Neuron (in vitro differentiated cells): ENCODE measurements around a stretch of chr7.

DNA sequence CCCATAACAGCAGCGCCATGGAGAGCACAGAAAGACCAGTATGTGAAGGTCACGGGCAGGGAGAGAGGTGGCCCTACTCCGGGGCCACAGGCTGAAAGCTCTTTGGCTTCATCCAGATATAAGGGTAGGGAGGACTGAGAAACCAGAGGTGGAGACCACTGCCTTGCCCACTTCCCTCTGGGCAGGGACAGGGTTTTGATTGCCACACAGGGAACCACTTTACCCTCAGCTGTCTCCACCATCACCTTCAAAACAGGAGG, 5.3 kb downstream of the TSPAN33 start:
- PRO-cap = no peak

GRCh38 chr7:129201297-129201656, 12.8 kb downstream of the SMO start:
- PRO-cap = no peak

GRCh38 chr7:129203204-129203830, 14.9 kb downstream of the SMO start:
- PRO-cap = no peak

DNA sequence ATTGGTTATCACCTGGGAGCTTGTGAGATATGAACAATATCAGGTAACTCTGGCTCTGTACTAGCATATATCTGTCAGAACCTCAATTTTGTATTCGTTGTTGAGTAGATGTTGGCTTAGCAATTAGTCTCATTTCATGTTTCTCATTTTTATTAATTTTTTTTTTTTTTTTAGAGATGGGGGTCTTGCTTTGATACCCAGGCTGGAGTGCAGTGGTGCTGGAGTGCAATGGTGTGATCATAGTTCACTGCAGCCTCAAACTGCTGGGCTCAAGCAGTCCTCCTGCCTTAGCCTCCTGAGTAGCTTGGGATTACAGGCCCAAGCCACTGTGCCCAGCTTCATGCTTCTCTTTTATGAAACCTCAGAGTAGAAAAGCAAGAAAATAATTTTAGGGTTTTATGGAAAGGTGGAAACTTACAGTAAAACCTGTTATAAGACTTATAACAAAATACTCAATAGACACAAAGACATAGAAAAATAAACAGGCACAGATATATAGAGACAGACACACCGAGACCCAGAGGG, 14.5 kb downstream of the AHCYL2 start:
- PRO-cap = no peak

DNA sequence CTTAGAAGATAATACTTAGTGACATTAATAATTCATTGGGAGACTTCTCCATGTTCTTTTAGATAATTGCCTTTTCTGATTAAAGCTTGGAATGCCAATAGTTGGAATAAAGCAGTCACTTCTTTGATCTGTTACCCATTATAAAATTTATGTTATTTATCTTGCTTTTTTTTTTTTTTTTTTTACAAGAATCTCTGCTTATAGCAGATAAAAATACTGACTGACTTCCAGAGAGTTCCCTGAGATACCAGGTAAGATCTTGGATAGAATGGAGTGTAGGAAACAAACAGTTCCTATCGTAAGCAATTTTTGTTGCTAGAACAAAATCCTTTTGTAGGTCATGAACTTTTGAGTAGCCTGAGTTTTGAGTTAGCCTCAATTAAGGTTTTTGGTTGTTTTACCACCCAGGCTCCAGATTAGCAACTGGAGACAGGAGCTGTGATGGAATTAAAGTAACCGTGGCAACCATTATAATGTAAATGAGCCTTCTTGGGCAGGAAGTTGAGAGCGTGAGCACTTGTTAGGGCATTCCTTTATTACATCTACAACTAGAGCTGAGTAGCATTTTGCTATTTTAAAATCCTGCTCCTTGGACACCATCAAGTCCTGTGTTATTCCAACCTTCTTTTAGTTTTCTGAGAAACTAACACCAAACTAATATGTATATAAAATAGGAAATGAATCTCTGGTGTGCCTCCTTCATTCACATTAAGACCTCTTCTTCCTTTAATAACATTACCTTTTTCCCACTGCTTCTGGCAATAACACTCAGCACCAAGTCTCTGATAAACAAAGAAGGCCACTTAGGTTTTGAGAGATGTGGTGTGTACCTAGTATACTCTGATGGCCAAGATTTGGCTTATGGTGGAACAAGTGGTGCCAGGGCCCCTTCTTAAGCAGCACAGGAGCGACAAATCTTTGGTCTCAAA, 33.8 kb downstream of the AHCYL2 start:
- PRO-cap = no peak

GRCh38 chr7:129310574-129311216, 85.9 kb downstream of the AHCYL2 start:
- PRO-cap = no peak

DNA sequence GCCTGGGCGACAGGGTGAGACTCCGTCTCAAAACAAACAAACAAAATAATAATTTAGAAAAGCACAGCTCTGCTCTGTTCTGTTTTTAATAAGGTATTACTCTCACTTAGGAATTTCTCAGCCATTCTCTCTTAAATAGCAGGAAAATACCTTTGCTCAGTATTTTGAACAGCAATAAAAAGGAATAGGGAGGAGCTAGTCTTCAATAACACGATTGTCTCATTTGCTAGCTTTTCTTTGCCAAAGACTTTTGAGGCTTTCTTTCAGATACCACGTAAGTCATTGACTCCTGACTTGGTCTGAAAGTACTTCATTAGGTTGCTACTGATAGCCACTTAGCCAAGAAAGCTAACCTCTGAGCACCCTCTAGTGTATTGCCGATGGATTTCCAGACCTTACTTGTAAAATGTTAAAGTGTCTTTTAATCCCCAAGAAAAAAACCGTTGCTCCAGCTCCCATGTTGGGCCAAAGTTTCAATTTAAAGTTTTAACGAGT, 63.5 kb upstream of the STRIP2 start:
- PRO-cap = no peak

- PRO-cap = no peak
Measured at GRCh38 chr7:129535901-129536719, 33.8 kb downstream of the SMKR1 start.

DNA sequence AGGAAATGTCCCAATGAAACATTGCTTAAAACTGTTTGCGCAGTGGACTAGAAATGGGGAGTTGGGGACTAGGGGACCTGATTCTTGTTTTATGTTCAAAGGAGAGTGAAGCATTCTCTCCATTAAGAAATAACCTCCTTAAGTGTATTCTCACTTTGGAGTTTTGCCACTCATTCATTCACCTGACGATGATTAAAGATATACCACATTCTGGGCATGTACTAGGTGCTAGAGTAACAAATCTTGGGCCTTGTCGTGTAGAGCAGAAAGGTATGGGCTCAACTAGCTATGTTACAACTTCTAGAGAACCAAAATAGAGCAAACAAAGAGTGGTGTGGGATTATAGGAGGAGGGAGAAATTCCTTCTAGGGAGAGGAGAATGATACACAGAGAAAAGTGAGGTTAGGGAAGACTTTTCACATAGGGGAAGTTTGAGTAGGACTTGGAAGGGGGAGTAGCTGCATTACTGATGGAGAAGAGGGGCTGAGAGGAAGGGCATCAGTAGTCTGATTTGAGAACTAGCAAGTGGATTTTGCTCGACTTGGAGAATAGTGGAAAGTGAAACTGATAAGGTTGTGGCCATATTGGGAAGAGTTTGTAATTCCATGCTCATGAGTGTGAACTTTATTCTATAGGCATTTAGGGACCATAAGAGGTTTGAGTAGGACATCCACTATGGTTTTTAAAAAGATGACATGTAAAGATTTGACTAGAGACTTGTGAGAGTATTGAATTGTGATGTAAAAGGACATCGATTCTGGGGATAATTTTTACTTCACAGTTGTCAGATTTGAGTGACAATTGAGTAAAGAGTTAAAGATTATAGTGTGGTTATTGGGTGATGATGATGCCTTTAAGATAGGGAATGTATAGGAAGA, 6.1 kb downstream of the NRF1 start:
- PRO-cap = no peak

GRCh38 chr7:130084354-130084888, 14.1 kb downstream of the KLHDC10 start:
- PRO-cap = no peak

- PRO-cap = no peak
Measured at GRCh38 chr7:130116372-130117223, 46.3 kb downstream of the KLHDC10 start.

DNA sequence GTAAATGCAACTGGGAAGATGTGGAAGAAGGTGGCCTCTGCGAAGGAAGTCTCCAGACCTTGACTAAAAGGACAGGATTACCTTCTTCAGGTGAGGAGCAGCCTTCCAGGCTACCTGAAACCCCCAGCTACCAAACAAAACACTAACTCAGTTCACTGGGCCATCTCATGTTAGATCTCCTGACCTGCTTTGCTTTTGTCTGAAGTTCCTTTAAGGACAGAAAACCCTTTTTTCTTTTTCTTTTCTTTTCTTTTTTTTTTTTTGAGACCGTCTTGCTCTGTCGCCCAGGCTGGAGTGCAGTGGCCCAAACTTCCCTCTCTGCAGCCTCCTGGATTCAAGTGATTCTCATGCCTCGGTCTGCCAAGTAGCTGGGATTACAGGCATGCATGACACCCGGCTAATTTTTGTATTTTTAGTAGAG, 28.6 kb downstream of the SSMEM1 start:
- PRO-cap = no peak

- PRO-cap = bidirectional peak, plus-strand start at chr7:130273599, minus-strand start at chr7:130273251
Measured at GRCh38 chr7:130273040-130273898, 6.6 kb downstream of the CPA2 start.

- PRO-cap = no peak
Measured at GRCh38 chr7:130385335-130386117, 5.2 kb downstream of the CPA1 start.

- PRO-cap = bidirectional peak, plus-strand start at chr7:130486760, minus-strand start at chr7:130486683; unidirectional peak, minus-strand start at chr7:130486821
Measured at GRCh38 chr7:130486552-130487452, 5.1 kb upstream of the MEST start.

GRCh38 chr7:130510911-130511725, 19.2 kb downstream of the MEST start:
- PRO-cap = no peak

- PRO-cap = no peak
Measured at GRCh38 chr7:130527792-130528452, 36.0 kb downstream of the MEST start.

- PRO-cap = no peak
Measured at GRCh38 chr7:130541115-130541812, 49.4 kb downstream of the MEST start.

DNA sequence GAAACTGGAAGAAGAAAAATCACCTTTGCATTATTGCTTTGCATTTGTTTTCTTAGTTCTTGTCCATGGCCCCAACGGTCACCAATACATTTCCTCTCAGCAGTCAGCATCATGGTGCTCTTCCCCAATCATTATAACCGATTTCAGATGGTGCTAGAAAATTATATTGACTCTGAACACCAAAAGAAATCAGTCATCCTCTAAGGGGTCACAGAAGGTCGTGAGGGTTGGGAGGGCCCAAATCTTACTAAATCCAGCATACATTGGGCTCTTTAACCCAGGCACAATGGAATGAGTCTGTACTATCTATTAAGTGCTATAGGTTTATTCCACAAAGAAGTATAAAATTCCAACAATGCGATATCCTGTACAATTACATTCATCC, 142.6 kb upstream of the KLF14 start:
- PRO-cap = no peak

DNA sequence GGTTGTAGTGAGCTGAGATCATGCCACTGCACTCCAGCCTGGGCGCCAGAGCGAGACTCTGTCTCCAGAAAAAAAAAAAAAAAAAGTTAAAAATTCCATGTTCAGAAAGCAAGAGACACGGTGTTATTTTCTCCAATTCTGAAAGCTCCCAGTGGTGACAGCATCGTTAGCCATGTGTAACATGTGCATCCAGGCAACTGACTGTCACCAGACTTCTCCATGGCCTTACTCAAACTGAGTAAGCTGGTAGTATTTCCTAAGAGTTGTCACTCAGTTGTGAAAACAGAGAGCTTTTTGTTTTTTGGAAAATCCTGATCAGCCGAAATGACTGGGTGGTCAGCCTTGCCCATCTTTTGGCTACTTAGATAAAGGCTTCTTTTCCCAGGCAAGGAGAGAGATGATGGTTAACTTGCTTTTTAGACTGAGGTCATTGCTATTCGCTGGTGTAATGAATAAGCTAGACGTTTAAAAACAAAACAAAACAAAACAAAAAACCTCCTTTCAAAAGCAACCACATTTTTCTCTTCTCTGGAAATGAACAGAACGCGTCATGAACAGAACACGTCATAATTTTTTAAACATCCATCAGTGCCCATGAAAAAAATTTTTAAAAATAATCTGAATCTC, 159.4 kb upstream of the KLF14 start:
- PRO-cap = no peak